Choroid plexus epithelial cell (primary cell): ENCODE measurements around the genes SPATA16, PIK3CA and KCNMB3.

DNA sequence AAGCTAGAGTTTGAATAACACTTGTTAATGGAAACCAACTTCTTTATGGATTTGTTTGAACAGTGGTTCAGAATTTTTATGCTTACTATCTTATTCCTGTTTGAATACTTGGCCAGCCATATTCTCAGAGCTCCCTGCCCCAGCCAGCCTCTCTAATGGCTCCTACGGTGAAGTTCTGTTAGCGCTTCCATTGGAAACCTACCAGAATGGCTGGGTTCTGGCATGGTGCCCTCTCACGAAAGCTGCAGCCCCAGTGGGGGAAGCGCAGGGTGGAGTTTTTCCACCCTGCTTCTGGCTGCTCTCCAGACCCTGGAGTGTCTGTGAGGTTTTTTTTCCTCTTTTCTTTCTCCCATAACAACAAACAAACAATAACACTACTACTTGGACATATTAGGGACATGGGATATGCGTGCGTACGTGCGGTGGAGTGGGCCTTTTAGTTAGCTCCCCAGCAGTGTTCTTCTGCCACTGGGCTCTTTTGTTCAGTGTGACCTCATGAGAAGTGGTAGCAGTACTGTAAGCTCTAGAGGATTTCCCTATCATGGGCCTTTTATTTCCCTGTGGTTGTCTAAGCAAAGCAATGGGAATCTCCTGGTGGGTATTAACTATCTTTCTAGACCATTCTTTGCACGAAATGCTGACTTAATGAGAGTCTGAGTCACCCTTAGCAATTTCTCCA, 161.8 kb downstream of the FNDC3B start:
- RRBS: no CpG with 5 or more reads among the region's 9 CpGs

- RRBS: no CpG with 5 or more reads among the region's 5 CpGs
Measured at GRCh38 chr3:172351562-172352242, 96.6 kb downstream of the GHSR start.

DNA sequence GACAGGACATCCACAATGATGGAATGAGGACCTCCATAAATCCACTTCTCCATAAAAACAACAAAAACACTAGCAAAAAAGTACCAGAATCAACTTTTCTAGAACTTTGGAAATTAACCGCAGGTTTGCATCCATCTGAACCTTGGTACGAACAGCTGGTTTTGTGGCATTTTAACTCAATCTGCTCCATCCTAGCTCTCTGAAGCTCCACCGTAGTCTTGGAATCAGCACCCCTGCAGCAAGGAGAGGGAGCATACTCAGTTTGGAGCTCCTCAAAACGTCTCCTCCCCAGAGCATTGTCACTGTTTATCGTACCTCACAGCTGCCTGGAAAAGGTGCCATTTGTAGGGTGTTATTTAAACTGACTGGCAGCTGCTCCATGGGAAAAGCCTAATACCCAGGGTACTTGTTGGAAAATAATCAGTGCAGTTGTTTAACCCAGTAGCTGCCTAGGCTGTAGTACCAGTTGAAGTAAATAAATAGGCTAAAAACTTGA, 44.1 kb downstream of the GHSR start:
- RRBS: no CpG with 5 or more reads among the region's 5 CpGs

GRCh38 chr3:172623716-172624171, 87.1 kb downstream of the NCEH1 start:
- RRBS: no CpG with 5 or more reads among the region's 13 CpGs

- RRBS: no CpG with 5 or more reads among the region's 16 CpGs
Measured at GRCh38 chr3:172751136-172751676, 680 bp downstream of the ECT2 start.

DNA sequence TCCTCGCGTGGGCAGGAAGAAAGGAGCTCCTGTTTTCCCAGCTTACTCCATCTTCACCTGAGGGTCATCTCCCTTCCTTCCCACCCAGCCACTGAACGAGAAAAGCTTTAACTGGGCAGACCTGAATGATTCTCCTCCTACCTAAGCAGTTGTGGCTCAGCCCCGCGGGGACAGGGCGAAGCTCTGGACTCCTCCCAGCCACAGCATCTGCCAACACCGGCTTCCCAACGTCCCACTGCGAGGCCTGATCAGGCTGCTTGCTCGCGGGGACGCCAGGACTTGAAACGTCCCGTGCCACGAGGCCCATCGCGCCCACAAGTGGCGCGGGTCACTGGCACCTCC, at the start of gene SPATA16:
Gene SPATA16, minus strand, starts transcription at position 274 of the 342 bp plus-strand sequence.
- RRBS: no CpG with 5 or more reads among the region's 19 CpGs

DNA sequence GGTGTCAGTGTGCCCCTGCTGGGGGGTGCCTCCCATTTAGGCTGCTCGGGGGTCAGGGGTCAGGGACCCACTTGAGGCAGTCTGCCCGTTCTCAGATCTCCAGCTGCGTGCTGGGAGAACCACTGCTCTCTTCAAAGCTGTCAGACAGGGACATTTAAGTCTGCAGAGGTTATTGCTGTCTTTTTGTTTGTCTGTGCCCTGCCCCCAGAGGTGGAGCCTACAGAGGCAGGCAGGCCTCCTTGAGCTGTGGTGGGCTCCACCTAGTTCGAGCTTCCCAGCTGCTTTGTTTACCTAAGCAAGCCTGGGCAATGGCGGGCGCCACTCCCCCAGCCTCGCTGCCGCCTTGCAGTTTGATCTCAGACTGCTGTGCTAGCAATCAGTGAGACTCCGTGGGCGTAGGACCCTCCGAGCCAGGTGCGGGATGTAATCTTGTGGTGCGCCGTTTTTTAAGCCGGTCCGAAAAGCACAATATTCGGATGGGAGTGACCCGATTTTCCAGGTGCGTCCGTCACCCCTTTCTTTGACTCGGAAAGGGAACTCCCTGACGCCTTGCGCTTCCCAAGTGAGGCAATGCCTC, 594.1 kb upstream of the NAALADL2 start:
- RRBS: no CpG with 5 or more reads among the region's 23 CpGs

DNA sequence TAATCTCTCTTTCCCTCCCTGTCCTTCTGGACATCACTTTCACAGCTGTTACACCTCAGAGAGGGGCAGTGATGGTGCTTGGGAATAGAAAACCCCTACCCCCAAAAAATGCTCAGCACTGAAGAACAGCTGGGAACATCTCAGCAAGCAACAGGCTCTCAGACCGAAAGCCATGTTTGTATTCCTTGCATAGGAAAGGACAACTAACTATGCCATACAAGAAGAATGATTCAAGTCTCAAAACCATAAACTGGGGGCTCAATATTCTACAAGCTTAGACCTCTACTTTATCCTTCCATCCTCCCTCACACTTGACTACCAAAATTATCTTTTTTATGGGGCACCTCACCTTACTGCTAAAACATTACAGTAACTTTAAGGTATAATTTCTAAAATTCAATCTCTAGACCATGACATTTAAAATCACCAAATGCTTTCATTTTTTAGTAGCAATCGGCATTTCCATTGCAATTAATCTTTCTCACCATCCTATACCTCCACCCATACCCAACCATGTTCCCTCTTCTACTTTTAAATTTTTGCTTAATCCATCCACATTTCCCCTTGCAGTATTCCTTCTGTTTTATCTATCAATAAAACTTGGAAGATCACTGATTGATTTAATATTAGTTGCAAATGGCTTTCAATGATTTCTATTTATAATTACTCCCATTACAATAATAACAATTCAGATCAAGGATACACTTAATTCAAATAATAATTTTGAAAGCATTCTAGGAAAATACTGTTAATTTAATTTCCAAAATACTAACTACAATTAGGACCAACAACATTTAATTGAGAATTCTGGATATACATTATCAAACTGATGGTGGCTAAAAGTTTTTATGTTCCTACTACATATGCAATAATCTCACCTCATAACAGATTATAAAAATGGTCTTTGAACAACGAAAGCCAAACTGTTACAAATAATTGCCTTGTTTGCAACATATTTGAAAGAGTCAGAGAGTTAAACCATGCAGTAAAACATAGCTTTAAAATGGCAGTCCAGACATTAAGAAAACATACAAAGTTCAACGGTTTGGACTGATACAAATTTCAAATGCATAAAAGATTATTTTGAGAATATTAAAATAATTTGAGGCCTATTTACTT, 133.1 kb downstream of the TBL1XR1 start:
- RRBS: no CpG with 5 or more reads among the region's 4 CpGs

GRCh38 chr3:177074370-177075042, 122.8 kb downstream of the TBL1XR1 start:
- RRBS: no CpG with 5 or more reads among the region's 11 CpGs

- RRBS: no CpG with 5 or more reads among the region's 7 CpGs
Measured at GRCh38 chr3:177284369-177284844, 87.1 kb upstream of the TBL1XR1 start.

- RRBS: no CpG with 5 or more reads among the region's 7 CpGs
Measured at GRCh38 chr3:177451642-177452308, 254.5 kb upstream of the TBL1XR1 start.

GRCh38 chr3:177464380-177464582, 267.0 kb upstream of the TBL1XR1 start:
- RRBS: no CpG with 5 or more reads among the region's 1 CpG

DNA sequence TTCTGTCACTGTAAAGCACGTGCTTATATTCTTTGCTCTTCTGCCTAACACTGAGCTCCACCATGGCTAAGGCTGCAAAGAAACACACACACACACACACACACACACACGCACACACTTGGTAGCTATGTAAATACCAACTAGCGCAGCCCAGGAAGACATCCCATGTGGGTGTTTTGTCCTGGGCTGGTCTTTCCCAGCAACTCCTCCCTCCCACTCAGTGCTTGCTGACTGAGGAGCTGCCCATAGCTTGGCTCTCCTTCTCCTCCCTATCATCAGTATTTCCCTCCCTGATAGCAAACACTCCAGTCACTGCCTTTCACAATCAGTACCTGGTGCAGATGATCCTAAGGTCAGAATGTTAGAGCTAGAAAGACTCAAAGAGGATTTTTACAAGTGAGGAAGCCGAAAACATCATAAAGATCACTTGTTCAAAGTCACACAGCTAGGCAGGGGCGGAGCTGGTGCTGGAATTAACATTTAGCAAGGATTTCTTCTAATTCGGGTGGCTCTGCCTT, 377.0 kb upstream of the TBL1XR1 start:
- RRBS: no CpG with 5 or more reads among the region's 6 CpGs

- RRBS: no CpG with 5 or more reads among the region's 8 CpGs
Measured at GRCh38 chr3:177642302-177643148, 445.2 kb upstream of the TBL1XR1 start.

DNA sequence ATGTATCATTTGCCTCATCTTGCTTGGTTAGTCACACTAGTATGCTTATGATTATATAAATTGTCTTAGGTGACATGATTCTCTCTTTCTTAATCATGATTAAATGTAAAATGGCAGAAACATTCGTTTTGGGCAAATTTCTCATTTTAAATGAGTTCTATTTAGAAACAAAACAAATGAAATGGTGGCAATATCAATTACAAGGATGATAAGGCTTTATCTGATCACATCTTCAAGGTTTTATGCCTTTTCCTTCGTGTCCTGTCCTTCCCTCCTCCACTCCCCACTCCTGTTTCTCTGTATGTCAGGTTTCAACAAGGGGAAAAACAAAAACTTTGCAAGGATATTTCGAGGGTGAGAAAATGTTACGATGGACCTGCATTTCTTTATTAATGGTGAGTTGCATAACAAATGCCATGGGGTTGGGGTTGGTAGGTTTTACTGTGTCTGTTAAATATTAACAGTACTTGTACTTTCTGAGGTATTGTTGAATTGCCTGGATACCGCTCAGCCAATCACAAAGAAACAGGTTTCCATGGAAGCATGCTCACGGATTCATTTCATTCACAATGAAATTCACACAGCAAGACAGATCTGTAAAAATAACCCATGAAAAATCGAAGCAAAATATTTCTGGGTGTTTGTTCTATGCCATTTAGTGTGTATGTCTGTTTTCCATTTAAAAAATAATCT, 479.5 kb upstream of the TBL1XR1 start:
- RRBS: no CpG with 5 or more reads among the region's 7 CpGs

DNA sequence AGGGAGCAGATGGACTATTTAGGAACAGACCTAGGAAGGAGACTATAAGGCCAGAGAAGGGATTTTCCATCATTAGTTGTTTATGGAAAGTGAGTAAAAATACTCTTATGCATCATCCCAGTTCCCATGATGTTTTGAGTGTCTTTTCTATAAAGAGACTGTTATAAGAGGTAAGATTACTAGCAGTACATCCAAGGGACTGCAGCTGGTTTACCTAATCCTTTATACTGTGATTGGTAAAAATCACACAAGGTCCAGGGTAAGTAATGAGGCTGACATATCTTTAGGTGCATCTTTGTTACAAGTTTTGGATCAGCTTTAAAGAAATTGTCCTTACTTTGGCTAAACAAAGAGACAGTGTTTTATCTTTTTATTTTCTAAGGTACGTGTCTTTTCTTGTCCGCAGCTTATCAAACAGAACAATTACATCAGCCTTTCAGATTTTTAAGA, 477.9 kb upstream of the KCNMB2 start:
- RRBS: no CpG with 5 or more reads among the region's 2 CpGs

DNA sequence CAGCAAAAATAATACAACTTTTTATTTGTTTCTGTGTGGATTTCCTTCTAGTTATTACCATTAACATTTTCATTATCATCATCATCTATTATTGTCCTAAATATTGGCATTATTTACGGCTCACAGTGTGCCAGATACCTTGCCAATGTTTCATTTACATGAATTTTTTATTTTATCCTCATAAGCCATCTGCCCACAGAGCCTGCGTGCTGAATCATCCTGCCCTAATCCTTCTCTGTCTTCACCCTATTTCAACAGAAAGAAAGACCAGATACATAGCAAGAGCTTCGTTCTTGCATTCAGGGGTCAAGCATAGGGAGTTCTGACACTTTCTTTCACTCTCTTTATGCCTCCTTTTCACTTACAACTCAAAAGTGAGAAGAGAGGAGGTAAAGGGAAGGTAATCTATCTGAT, 82.0 kb downstream of the KCNMB2 start:
- RRBS: no CpG with 5 or more reads among the region's 3 CpGs

GRCh38 chr3:179147895-179148908, at the start of gene PIK3CA:
TSS of gene PIK3CA (plus strand) at chr3:179148357.
- RRBS: 2% methylated on average over 11 of the region's 97 CpGs

DNA sequence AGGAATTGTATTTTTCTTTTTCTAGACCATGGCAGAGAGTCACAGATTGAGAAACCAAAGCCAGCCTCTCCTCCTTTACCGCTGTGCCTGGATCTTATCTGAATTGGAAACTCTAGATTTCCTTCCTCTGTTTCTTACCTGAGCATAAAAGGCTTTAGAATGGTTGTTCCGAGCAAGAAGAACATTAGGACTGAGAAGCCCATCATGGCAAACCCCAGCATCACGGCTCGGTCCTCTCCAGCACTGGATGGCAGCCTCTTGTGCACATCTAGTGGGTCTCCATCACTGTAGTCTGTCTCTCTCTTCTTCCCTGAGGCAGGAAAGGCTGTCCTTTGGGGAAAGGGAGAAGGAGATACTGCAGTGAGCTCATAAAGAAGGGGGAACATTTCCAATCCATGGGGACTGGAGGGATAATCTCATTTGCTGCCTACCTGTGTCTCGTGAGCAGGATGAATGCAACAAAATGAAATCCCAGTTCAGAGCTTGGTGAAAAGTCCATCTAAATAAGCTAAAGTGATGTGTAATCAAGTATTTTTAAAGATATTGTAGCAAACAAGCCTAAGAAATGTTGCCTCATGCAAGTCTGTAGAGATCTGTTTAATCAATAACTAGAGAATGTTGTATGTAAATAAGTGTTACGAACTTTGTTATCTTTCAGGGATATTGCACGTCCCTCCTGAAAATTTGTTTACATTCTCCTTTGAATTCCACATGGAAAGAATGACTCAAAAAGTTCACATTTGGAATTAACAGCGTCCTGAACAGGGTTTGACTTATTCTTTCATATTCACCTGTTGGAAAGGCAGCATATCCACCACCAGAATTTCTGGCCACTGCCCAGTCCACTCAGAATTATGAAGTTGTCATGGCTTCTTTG, at the start of gene KCNMB3:
Gene KCNMB3, minus strand, starts transcription at position 510 of the 877 bp plus-strand sequence.
- RRBS: no CpG with 5 or more reads among the region's 8 CpGs

- RRBS: no CpG with 5 or more reads among the region's 1 CpG
Measured at GRCh38 chr3:179261669-179261868, 10.7 kb upstream of the KCNMB3 start.